Measurements from ENCODE around the genes TRIM51G, TRIM49B, OR5D14, OR5T1, OR5M8, OR5M1, YPEL4 and SELENOH.

DNA sequence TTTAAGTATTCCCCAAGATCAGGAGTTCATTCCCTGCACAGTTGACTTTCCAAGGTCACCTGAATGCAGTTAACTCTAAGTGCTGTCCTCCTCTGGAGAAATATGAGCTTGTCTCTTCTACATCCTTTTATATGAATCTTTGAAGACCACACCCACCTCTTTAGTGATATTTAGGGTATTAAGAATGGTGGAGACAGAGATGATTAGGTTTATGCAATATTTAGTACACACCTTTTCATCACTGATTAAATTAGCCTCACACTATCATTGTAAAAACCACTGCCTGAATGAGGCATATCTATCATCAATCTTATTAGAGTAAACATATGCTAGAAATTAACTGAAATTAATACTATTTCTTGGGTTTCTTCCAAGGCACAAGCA, at the start of gene TRIM51G:
TRIM51G (minus strand) TSS at position 96 of the 384 bp plus-strand sequence.
CAGE:
- cytosol, long polyA plus RNA: no peak
- long polyA plus RNA: no peak
- nucleus, long polyA plus RNA: no peak

DNA sequence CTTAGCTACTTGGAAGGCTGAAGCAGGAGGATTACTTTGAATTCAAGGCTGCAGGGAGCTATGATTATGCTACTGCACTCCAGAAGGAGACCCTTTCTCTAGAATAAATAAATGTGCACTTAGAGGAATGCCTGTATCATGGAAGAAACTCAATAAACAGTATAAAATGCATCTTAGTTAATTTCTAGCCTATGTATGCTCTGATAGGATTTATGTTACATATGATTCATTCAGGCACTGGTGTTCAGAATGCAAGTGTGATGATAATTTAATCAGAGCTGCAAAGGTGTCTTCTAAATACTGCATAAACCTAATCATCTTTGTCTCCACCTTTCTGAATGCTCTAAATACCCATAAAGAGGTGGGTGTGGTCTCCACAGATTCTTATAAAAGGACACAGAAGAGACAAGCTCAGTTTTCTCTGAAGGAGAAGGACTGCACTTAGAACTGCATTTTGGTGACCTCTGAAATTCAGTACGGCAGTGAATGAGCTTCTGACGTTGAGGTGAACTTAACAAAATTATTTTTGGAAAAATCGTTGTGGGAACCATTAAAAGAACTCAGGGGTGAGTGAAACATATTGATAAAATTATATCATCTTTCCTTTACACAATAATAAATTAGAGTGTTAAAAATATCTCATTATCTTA, at the start of gene TRIM49B:
TRIM49B (plus strand) TSS at position 414 of the 650 bp plus-strand sequence.
- RRBS: no CpG with 5 or more reads among the region's 3 CpGs
CAGE:
- cytosol, long polyA plus RNA: no peak
- long polyA plus RNA: no peak
- nucleus, long polyA plus RNA: no peak

DNA sequence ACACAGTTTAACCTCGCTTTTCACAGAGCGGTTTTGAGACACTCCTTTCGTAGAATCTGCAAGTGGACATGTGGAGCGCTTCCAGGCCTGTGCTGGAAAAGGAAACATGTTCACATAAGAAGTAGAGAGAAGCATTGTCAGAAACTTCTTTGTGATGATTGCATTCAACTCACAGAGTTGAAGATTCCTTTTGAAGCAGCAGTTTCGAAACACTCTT, 66.4 kb downstream of the OR4C46 start:
- RRBS: no CpG with 5 or more reads among the region's 5 CpGs
CAGE:
- cytosol, long polyA plus RNA: no peak
- long polyA plus RNA: no peak
- nucleus, long polyA plus RNA: no peak

DNA sequence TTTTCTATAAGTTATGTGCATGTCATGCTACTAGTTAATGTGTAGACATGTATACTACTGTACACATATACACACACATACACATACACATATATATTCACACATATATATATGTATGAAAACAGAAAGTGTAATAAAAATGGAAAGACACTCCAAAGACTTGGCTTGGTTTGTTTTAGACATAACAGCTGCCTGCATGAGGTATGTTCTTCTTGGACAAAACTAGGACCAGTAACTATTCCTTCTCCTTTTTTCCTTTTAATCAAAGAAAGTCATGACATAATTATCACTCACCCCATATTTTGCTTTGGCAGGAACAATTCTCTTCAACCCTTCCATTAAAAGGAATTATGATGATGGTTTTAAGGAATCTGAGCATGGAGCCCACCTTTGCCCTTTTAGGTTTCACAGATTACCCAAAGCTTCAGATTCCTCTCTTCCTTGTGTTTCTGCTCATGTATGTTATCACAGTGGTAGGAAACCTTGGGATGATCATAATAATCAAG, at the start of gene OR5D14:
OR5D14 (plus strand) TSS at position 351 of the 506 bp plus-strand sequence.
CAGE:
- cytosol, long polyA plus RNA: no peak
- long polyA plus RNA: no peak
- nucleus, long polyA plus RNA: no peak

DNA sequence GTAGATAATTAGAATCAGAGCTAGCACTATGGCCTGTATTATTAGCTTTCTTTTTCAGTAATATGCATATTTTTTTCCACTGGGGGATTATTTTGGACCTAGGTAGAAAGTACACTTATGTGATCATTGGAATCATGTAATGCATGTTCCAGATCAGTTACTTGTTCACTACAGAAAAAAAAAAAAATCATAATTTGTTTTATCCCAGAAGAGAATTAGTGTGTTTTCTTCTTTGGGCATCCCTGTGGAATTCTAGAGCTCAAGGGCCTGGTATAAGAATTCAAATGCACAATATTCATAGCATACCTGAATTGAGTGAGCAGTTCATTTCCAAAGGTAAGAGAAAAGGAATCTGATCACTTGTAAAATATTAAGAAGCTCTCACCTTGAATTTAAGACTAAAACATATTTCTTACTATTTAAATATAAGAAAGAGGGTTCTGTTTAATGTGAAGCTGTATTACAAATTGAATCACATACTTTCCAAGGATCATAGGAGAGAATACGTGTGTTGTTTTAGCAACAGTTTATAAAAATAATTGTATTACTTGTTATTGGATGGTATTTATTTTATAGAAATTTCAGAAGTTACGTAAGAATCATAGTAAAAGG, at the start of gene OR5T1:
OR5T1 (plus strand) TSS at position 318 of the 612 bp plus-strand sequence.
- RRBS: no CpG with 5 or more reads among the region's 2 CpGs
CAGE:
- cytosol, long polyA plus RNA: no peak
- long polyA plus RNA: no peak
- nucleus, long polyA plus RNA: no peak

GRCh38 chr11:56491293-56491640, at the start of gene OR5M8:
Gene OR5M8, minus strand, starts transcription at chr11:56491370.
- RRBS: no CpG with 5 or more reads among the region's 5 CpGs
CAGE:
- cytosol, long polyA plus RNA: no peak
- long polyA plus RNA: no peak
- nucleus, long polyA plus RNA: no peak

DNA sequence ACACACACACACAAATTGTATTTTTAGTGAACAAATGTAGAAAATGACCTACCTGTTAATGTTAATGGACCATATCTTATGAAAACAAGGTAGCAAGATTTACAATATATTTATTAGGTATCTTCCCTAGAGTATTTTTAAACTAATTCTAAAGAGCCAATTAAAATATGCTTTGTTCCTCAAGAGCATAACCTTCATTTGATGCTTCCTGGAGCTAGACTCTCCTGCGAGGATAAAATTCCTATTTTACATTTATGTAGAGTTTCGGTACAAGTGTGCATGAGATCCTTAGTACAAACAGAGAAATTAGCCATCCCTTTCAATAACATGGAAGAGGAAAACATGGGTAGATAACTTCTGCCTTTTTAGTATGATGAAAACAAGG, at the start of gene OR5M1:
OR5M1 (minus strand) TSS at position 70 of the 385 bp plus-strand sequence.
- RRBS: no CpG with 5 or more reads among the region's 2 CpGs
CAGE:
- cytosol, long polyA plus RNA: no peak
- long polyA plus RNA: no peak
- nucleus, long polyA plus RNA: no peak

DNA sequence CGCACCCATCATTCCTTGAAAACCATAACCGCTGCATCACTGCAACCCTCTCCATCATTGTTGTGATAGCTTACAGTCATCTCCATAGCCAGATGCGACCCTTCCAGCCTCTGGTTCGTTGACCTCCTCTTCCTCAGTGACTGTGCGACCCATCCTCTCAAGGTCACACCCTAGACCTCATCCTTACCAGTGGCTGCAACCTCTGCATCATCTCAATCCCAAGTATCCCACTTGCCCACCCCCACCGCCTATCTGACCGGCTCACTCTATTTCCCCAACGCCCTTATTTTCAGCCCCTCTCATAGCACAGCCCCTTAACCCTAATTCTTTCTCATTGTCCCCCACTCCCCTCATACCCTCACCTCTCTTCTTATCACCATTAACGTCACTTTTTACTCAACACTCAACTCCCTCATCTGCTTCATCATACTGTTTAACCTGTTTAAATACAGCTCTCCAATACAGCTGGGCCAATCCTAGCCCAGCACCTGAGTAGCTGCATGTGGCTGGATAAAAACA, 9.7 kb downstream of the TNKS1BP1 start:
- RRBS: no CpG with 5 or more reads among the region's 9 CpGs
CAGE:
- cytosol, long polyA plus RNA: no peak
- long polyA plus RNA: no peak
- nucleus, long polyA plus RNA: no peak

- RRBS: no CpG with 5 or more reads among the region's 12 CpGs
CAGE:
- cytosol, long polyA plus RNA: no peak
- long polyA plus RNA: no peak
- nucleus, long polyA plus RNA: no peak
These were observed 7.9 kb downstream of the TNKS1BP1 start for GRCh38 chr11:57316529-57317591.

DNA sequence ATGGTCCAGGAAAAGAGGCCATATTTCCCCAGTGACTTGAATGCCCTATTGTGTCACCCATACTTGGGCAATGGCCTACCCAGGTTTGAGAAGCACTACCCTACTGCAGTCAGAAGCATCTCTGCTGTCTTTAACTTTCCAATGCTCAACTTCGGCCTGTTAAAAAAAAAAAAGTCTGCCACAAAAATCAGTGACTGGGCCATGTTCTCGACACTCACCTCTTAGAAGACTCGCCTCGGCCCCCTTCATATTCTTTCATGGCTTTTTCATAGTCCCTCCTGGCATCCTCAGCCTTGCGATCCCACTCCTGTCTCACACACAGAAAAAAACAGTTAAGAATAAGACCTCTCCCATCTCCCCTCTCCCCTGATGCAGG, 2.4 kb upstream of the TNKS1BP1 start:
- RRBS: no CpG with 5 or more reads among the region's 5 CpGs
CAGE:
- cytosol, long polyA plus RNA: no peak
- long polyA plus RNA: no peak
- nucleus, long polyA plus RNA: no peak

- RRBS: no CpG with 5 or more reads among the region's 11 CpGs
CAGE:
- cytosol, long polyA plus RNA: no peak
- long polyA plus RNA: no peak
- nucleus, long polyA plus RNA: no peak
These were observed 20.2 kb downstream of the RTN4RL2 start for GRCh38 chr11:57480166-57481238.

DNA sequence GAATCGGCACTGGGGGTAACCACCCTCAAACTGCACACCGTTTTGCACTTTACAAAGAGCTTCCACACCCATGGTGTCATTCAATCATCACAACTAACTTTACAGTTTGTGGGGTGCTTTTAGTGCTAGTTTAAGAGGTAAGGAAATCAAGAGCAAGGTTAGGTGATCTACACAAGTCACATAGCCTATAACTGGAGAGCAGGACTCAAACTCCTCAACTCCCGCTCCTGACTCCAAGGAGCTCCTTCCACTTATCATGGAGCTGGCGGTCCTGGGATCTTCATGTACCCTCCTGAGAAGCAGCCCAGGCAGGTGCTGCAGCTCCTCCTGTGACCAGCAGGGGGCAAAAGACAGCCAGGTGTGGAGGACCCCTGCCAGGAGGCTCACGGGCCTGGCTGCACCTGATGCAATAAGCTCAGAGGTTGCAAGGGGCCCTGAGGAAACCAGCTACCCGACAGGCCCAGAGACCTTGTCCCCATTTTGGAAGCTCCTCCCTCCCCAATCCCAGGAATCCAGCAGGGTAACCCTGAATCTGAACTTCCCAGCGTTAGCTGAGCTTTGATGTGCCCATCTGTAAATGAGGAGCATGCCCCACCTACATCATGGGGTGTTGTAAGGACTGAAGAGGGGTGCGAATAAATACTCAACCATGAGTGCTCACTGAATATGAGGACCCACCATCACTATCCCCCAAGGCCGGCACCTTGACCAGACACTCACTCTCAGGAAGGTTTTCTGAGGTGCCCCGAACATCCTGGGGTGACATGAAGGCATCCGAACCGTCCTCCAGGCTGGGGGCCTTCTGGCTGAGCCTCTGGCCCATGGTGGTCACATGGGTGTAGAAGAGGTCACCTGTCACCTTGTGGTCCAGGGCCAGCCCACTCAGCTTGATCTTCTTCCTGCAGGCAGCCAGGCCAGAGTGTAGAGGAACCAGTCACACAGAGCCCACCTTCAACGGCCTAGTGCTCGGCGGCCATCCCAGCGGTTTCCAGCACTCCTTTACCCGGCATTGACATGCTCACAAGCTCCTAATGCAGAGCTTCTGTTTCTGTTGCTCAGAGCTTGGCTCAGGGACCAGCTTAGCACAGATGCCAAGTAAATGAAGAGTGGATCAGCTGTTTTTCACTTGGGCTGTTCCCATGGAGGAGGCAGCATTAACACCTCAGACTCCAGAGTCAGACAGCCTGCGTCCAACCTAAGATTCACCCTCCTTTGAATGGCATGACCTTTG, 21.8 kb downstream of the SLC43A1 start:
- RRBS: no CpG with 5 or more reads among the region's 18 CpGs
CAGE:
- cytosol, long polyA plus RNA: no peak
- long polyA plus RNA: no peak
- nucleus, long polyA plus RNA: no peak

DNA sequence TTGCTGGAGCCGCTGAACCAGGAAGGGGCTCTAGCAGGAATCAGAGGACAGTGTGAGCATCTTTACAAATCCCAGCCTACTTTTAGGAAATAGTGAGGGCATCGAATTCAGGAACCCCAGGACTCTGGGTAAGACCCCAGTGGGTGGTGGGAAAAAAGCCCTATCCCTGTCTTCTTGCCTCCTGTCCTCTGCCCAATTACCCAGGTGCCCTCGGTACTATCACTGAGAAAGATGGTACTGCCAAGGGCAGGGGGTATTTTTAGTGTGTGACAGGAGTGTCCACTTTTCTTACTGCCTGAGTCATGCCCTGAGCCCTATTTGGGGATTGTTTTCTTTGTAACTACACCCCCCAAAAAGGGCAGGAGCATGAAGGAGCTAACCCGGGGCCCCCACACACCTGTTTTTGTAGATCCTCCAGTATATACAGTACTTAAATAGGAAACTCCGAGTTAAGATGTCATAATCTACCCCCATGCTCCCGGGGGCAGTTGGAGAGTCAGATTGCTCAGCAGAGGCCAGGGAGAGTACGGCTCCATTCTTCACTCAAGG, 3.7 kb downstream of the SMTNL1 start:
- RRBS: 76% methylated on average over 3 of the region's 7 CpGs
CAGE:
- cytosol, long polyA plus RNA: no peak
- long polyA plus RNA: no peak
- nucleus, long polyA plus RNA: no peak

DNA sequence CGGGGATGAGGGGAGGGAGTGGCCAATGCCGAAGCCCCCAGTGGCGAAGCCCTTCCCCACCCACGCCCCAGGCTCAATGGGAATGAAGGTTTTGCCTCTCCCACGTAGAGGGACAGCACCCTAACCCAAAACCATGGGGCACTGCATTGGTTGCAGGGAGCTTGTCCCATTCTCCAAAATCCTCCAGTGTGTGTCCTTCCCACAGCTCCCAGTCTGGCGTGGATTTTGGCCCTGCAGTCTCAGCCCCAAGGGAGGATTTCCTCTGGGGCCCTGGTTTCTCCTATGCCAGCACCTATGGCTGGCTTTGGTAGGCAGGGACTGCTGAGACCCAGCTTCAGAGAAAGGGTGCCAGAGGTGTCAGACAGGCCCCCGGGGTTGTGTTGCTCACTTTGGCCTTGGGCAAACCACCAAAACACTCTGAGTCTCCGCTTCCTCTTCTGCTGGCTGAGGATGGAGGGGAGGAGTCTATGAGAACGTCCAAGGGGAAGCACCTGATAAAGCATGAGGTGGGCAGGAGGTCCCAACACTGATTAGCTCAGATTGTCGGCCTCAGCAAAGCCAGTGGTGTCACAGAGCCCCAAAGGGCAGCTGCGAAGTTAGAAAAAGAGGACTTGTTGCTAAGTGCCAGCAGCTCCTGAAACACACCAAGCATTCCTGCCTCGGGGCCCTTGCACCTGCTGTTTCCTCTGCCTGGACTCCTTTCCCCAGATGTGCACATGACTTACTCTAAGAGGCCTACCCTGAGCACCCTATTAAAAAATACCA, 10.4 kb downstream of the SMTNL1 start:
- RRBS: no CpG with 5 or more reads among the region's 12 CpGs
CAGE:
- cytosol, long polyA plus RNA: no peak
- long polyA plus RNA: no peak
- nucleus, long polyA plus RNA: no peak

DNA sequence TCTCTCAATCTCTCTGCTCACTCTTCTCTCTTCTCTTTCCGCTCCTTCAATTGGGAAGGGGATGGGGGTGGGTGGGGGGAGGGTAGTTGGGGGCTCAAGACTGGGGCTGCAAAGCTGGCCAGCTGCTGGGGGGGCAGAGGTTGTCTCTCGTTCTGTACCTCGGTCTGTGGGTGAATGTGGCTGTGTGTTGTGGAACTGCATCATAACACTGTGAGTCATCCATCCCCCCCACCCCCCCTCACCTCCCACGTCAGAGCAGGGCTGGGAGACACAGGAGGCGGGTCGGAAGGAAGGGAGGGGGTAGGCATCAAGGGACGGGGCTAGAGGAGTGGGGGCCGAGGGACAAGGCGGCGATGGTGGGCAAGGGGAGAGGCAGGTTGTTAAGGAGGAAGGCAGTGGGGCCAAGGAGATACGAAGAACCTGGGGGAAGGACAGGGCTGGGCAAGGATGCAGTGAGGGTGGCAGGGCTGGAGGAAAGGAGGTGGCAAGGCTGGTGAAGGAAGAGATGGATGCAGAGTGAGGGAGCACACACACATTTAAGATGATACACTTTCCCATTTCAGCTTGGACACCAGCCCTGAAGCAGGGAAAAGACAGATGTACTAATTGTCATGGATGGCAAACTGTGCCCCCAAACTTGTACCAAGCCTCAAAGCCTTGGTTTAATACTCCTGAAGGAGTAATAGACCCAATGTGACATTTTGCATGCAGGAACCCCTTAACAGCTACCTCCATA, at the start of gene YPEL4:
YPEL4 (minus strand) TSS at position 178 of the 736 bp plus-strand sequence.
- RRBS: no CpG with 5 or more reads among the region's 11 CpGs
CAGE:
- cytosol, long polyA plus RNA: start-site peak on the minus strand centred at position 180 of the sequence, 25 bp wide, 8 and 13 reads in 2 replicates
- long polyA plus RNA: no peak
- nucleus, long polyA plus RNA: start-site peak on the minus strand centred at position 175 of the sequence, 19 bp wide, 28 and 50 reads in 2 replicates

DNA sequence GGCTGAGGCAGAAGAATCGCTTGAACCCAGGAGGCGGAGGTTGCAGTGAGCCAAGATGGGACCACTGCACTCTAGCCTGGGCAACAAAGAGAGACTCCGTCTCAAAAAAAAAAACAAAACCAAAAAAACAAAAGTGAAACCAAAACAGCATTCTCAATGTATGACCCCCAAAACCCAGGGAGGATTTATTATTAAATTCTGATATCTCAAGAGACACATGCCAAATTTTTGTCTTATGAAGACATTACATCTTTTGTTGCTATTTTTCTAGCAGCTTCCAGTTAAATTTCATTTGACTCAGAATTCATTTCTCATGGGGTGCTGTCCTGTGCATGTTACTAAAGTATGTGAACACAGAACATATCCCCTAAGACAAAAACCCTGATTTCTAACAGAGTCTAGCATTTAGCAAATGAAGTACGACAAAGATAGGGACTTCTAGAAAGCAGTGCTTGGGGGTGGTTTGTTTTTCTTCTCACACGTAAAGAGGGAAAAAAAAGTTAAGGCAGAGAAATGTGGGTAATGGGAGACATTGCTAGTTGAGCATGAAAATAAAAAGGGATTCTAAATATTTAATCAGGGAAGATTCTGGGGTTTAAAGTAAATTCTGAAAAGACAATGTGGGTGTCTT, 3.1 kb upstream of the YPEL4 start:
- RRBS: no CpG with 5 or more reads among the region's 5 CpGs
CAGE:
- cytosol, long polyA plus RNA: no peak
- long polyA plus RNA: no peak
- nucleus, long polyA plus RNA: start-site peak on the plus strand centred at position 394 of the sequence, 724 bp wide, 58 and 50 reads in 2 replicates

DNA sequence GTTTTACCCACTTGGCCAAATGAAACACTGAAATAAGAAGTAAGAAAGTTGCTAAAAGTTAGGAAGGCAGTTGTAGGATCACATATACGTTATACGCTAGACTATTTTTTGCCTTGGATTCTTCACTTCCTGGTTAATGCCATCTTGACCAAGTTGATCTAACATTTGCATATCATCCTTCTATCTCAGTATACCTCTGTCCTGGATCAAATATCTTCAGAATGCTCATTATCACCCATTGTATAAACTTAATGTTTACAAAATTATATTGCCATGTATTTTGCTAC, 893 bp downstream of the ZDHHC5 start:
- RRBS: no CpG with 5 or more reads among the region's 2 CpGs
CAGE:
- cytosol, long polyA plus RNA: no peak
- long polyA plus RNA: no peak
- nucleus, long polyA plus RNA: no peak

DNA sequence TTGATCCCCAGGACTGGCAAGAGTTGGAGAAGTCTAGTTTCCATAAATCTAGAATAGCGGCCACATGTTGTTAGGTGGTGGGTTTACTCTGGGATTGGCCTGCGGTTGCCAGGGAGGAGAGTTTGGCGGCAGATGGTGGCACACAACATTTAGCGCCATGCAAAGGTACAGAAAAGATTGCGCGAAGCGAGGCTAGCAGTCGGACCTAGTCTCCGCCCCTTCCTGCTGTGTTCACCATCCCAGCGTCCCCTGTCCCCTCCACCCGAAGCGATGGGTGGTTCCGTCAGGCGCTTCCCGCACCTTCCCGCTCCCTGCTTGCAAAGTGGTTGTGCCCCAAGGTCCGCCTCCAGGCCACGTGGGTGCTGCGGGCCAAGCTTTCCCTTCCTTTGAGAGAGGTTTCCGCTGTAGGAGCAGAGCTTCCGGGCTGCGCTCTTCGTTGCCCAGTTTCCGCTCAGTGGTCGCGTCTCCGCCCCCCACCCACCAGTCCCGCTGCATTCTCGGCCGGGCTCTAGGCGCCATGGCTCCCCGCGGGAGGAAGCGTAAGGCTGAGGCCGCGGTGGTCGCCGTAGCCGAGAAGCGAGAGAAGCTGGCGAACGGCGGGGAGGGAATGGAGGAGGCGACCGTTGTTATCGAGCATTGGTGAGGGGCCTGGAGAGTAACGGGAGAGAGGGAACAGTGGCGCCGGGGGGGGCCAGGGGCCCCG, at the start of gene SELENOH:
SELENOH (plus strand) TSS at position 413 of the 703 bp plus-strand sequence.
- RRBS: 3% methylated on average over 7 of the region's 50 CpGs
CAGE:
- cytosol, long polyA plus RNA: no peak
- long polyA plus RNA: start-site peak on the plus strand centred at position 445 of the sequence, 135 bp wide, 497 and 423 reads in 2 replicates
- nucleus, long polyA plus RNA: start-site peak on the plus strand centred at position 446 of the sequence, 134 bp wide, 510 and 386 reads in 2 replicates

GRCh38 chr11:57778435-57779194, 17.0 kb downstream of the CTNND1 start:
- RRBS: no CpG with 5 or more reads among the region's 6 CpGs
CAGE:
- cytosol, long polyA plus RNA: no peak
- long polyA plus RNA: no peak
- nucleus, long polyA plus RNA: no peak

DNA sequence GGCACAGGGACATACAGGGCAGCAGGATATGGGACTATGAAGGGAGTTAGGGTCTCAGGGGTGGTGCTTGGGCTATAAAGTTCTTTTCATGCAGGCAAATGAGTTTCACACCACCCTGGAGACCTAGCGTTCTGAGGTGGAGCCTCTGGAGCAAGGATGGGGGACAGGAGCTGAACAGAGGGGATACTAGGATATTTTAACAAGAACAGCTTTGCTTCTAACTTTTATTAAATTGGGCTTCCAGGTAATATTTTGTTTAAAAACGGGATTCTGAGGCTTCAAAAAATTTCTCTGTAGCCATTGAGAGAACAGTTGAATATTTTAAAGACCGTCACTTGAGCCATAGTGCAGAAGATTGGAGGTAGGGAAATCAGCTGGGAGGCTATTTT, 71.5 kb downstream of the CTNND1 start:
- RRBS: no CpG with 5 or more reads among the region's 3 CpGs
CAGE:
- cytosol, long polyA plus RNA: no peak
- long polyA plus RNA: no peak
- nucleus, long polyA plus RNA: no peak